HT1080 (cell line): ENCODE results near the genes FOCAD and B4GALT1.

RAMPAGE:
- cytosol, long total RNA = no peak
- long total RNA = no peak
- nucleus, long total RNA = no peak
Measured at GRCh38 chr9:20028603-20029206, 239.9 kb upstream of the SLC24A2 start.

RAMPAGE:
- cytosol, long total RNA = start-site peak on the minus strand at chr9:20684049-20684110, 7 and 11 reads in 2 replicates; start-site peak on the plus strand at chr9:20684255-20684282, 103 and 111 reads in 2 replicates
- long total RNA = start-site peak on the plus strand at chr9:20684254-20684282, 230 reads
- nucleus, long total RNA = no peak
Measured at GRCh38 chr9:20683378-20684384, at the start of gene FOCAD. Gene FOCAD, plus strand, starts transcription at chr9:20684259.

GRCh38 chr9:21560123-21560760, 78.1 kb upstream of the IFNE start:
RAMPAGE:
- cytosol, long total RNA = no peak
- long total RNA = no peak
- nucleus, long total RNA = no peak

DNA sequence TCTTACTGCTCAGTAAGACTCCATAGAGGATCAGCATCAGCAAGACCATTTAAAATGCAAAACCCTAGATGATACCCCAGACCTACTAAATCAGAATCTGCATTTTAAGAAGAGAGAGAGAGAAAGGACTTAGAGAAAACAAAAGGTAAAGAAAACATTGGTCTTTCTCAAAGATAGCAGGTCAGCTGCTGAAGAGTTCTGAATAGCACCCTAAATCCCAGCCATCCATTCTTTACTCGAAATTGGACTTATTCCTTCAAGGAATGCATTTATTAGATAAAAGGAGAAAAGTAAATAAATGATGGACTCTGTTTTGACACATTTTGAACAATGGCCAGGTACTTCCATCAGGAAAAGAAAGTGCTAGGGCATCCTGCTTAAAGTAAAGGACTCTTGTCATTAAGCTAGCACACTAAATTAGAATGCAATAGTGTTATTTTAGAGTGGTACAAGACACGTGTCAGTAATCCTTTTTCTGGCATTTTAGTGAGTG, 82.4 kb upstream of the IFNE start:
RAMPAGE:
- cytosol, long total RNA = no peak
- long total RNA = no peak
- nucleus, long total RNA = no peak

DNA sequence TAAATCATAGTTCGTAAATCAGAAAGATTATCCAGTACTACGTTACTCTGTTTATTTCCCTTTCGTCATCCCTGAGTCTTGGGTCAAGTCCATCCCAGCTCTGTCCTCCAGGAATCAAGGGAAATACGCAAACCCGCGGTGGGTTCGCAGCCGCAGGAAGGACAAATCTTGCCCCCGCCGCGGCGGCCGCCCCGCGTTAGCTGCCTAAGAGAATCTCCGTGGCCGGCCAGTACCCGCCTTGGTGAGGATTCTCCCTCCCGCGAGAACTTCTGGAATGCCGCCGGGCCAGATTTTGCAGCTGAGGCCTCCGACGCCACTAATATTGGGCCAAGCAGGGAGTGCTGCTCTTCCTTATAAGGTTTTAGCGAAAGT, 453 bp upstream of the MTAP start:
RAMPAGE:
- cytosol, long total RNA = no peak
- long total RNA = no peak
- nucleus, long total RNA = no peak

RAMPAGE:
- cytosol, long total RNA = no peak
- long total RNA = no peak
- nucleus, long total RNA = no peak
Measured at GRCh38 chr9:21843617-21843907, 41.1 kb downstream of the MTAP start.

RAMPAGE:
- cytosol, long total RNA = no peak
- long total RNA = no peak
- nucleus, long total RNA = no peak
Measured at GRCh38 chr9:22103159-22103856, 94.2 kb upstream of the CDKN2B start.

DNA sequence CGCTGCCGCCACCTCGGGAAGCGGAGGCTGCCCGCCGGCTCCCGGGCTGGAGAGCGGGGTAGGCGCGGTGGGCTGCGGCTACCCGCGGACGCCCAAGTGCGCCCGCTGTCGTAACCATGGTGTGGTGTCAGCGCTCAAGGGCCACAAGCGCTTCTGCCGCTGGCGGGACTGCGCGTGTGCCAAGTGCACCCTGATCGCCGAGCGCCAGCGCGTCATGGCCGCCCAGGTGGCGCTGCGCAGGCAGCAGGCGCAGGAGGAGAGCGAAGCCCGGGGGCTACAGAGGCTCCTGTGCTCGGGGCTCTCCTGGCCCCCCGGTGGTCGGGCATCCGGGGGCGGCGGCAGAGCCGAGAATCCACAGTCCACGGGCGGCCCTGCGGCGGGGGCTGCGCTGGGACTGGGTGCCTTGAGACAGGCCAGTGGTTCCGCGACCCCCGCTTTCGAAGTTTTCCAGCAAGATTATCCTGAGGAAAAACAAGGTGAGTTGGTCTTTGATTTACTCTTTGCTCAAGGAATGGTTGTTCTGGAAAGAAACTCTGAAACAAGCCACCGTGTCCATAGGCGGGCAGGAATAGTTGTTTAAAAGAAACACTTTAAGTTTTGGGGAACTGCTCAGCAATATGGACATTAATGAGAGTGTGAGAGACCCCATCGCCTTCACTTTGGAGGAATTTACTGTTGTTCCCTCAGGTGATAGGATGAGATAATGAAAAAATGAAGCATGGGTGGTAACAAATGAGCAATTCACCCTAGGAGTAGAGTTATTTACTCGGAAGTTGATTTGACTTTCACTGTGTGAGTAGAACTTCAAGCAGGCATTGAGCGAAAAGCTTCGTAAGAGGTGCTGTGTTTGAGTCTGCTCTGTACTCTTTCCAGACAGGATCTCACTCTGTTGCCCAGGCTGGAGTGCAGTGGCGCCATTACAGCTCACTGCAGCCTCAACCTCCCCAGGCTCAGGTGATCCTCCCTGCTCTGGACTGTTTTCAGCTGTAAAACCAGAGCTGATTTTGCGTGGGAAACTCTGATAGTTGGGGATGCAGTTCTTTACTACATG, 958 bp downstream of the DMRTA1 start:
RAMPAGE:
- cytosol, long total RNA = no peak
- long total RNA = no peak
- nucleus, long total RNA = no peak

DNA sequence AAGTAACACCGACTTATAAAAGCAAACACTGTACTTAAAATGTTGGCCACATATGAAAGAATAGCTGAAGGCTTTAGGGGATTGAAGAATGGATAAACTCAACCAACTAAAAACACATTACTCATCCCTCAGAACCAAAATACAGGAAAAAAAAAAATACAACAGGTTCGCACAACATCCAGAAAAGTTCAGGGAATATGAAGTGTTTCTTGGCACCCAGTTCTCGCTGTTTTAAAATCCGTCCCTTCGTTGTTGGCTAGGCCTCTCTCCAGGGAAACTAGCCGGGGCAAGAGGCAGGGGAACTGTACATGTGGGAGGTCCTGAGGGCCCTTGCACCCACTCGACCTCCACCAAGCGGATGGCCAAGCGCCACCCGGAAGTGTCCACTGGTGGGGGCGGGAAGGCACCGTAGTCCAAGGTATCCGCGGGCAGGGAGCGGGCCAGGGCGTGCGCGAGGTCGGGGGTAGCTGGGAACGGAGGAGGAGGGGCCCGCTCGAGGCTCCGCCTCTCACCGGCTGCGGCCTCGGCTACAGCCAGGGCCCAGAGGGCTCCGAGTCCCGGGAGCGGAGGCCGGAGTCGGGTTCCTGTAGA, 993 bp downstream of the TUSC1 start:
RAMPAGE:
- cytosol, long total RNA = no peak
- long total RNA = no peak
- nucleus, long total RNA = no peak

DNA sequence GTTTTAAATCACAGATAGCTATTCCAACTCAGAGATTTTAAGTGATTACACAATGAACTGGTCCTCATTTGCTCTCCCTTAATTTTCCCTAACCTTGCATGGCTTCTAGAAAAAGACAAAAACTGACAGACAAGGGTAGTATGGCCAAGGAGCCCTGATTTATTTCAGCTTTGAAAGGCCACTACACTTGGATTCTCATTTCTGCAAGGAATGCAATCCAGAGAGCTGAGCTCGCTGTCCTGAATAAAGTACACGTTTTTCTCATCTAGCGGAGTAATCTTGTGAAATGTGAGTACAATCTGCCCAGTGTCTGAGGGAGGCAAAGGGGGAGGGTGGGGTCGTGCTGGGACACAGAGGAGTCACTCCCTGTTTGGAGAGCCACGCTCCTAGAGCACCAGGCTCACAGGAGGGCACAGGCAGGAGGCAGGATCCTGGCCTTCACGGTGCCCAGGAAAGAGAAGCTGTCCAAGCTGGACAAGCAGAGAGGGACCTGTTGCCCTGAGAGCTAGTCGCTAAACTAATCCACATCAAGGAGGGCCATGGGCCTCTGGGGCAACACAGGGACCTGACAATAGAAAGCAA, 51.0 kb upstream of the IFNK start:
RAMPAGE:
- cytosol, long total RNA = no peak
- long total RNA = no peak
- nucleus, long total RNA = no peak

DNA sequence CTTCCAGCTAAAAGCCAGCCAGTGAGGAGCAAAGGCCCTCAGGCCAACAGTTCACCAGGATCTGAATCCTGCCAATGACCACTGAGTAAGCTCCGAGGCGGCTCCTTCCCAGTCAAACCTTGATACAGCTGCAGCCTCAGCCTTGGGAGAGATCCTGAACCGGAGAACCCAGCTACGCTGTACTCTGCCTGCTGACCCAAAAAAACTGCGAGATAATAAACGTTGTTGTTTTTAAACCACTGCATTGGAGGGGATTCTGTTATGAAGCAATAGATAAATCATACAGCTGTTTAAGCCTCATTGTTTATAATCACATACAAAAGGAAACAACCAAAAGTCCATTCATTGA, 49.0 kb upstream of the IFNK start:
RAMPAGE:
- cytosol, long total RNA = no peak
- long total RNA = no peak
- nucleus, long total RNA = no peak

DNA sequence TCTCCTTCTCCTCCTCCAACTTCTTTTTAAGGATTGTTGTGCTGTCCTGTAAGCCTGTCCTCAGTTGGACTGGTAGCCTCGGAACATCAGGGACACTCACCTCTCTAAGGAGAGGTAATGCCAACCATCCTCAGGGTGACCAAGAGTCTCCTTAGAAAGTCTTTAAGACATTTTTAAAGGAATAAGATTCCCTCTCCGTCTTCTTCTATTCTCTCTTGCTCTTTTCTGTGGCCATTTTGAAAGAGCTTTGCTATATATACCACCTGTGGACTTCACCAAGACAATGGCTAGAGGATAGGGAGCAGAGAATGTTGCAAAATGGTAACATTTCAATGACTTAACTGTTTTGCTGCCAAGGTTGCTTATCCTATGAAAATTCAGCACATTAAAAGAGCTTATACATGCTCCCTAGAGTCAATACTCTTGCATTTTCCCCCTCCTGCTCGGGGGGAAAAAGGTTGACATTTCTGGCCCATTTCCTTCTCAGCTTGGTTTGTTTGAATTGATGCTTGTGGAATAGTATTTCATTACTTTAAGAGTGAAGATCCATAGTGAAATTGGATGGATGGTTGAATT, 1.0 kb downstream of the IFNK start:
RAMPAGE:
- cytosol, long total RNA = no peak
- long total RNA = no peak
- nucleus, long total RNA = no peak

DNA sequence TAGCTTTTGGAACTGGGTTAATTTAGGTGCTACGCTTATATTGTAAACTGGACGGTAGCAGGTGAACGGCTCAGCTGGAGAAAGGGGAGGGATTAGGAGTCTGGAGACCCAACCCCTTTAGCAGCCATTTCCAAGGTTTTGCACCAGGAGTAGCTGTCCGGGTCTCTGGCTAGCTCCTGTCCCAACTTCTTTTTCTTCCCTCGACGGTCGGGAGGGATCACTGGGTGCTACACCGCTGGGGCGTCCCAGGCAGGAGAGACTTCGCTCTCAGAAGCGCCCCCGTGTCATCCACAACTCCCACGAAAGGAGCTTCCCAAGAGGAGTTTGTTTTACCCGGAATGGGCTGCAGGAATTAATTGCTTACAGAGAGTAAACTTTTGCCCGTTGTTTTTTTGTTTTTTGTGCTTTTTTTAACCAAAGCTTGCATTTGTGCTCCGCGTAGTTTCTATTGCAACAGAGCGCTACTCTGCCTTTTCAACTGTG, 817 bp upstream of the LINGO2 start:
RAMPAGE:
- cytosol, long total RNA = no peak
- long total RNA = no peak
- nucleus, long total RNA = no peak

RAMPAGE:
- cytosol, long total RNA = no peak
- long total RNA = no peak
- nucleus, long total RNA = no peak
Measured at GRCh38 chr9:29450294-29451135, 237.1 kb upstream of the LINGO2 start.

DNA sequence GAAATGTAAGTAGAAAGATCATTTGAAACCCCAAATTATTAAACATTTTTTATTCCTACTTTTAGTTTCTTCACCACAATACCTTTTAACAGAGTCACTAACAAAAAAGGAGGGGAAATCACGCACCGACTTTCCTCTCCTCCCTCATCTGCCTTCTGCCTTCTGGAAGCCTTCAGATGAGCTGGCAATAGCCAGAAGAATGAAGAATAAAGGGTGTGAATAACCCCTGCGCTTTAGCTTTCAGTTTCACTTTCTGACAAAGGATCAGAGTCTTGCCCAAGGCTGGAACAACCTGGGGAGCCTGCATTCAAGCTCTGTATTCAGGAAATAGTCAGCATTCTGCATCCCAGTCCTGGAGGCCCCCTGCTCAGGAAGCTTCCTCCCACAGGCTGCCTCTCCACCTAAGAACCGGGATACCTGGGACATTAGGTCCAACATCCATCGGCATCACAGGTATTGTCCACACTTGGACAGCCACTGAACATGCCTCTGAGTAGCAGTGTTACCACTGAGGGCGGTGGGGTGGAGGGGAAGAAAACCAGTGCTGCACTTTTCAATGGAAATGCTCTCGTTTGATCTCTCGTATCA, 39.9 kb upstream of the ACO1 start:
RAMPAGE:
- cytosol, long total RNA = no peak
- long total RNA = no peak
- nucleus, long total RNA = no peak

DNA sequence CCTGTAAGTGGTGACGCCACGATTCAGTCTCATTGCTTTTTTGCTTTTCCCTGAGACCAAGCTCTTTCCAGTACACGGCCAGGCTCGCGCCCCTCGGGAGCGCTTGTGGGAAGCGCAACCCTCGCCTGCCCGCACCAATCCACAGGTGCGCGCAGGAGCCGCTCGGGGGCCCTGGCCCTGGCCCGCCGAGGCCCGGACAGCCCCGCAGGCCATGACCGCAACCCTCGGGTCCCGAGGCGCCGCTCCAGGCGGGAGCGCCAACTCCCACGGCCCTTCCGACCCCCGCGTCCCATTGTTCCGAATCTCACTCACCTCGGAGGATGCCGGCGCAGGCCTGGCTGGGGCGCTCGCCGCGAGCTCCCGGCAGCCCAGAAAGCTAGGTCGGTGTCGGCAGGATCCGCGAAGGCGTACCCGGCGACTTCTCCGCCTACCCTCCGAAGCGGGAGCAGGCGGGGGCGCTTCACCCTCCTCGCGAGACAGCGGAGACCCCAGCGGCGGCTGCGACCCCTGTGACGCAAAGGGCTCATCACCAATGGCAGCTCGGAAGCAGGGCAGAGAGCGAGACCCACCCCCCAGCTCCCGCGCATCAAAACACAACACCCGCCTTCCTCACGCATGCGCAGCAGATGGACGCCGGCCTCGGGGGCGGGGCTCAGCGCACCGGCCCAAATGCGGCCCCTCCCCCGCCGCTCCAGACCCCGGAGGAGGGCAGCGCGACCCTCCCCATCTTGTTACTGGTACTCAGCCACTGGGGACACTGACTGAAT, 1.5 kb upstream of the SMIM27 start:
RAMPAGE:
- cytosol, long total RNA = no peak
- long total RNA = start-site peak on the minus strand centred at position 491 of the sequence, 88 bp wide, 14 reads
- nucleus, long total RNA = no peak

RAMPAGE:
- cytosol, long total RNA = no peak
- long total RNA = no peak
- nucleus, long total RNA = no peak
Measured at GRCh38 chr9:33111813-33112578, 35.5 kb upstream of the SMU1 start.

DNA sequence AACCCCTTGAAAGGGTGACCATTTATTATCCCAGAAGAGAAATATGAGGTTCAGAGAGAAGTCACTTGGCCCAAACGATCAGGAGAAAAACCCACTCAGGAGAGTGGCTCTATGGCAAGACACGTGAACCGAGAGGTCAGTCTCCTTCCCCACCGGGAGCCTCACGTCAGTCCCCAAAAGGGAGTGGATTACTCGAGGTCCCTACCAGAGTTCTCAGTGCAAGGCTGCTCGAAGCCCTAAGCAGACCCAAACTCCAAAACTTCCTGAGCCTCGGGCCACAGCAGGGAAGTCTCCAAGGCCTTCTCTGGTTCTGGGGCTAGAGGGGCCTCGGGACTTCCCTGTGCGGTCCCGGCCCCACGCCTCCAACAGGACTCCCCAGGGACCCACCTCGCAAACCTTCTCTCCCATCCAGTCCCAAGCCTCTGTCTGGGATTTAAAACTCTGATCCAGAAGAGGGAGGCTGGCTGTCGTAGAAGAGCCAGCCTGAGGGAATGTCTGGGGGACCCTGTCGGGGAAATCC, 882 bp downstream of the B4GALT1 start:
RAMPAGE:
- cytosol, long total RNA = no peak
- long total RNA = no peak
- nucleus, long total RNA = no peak

DNA sequence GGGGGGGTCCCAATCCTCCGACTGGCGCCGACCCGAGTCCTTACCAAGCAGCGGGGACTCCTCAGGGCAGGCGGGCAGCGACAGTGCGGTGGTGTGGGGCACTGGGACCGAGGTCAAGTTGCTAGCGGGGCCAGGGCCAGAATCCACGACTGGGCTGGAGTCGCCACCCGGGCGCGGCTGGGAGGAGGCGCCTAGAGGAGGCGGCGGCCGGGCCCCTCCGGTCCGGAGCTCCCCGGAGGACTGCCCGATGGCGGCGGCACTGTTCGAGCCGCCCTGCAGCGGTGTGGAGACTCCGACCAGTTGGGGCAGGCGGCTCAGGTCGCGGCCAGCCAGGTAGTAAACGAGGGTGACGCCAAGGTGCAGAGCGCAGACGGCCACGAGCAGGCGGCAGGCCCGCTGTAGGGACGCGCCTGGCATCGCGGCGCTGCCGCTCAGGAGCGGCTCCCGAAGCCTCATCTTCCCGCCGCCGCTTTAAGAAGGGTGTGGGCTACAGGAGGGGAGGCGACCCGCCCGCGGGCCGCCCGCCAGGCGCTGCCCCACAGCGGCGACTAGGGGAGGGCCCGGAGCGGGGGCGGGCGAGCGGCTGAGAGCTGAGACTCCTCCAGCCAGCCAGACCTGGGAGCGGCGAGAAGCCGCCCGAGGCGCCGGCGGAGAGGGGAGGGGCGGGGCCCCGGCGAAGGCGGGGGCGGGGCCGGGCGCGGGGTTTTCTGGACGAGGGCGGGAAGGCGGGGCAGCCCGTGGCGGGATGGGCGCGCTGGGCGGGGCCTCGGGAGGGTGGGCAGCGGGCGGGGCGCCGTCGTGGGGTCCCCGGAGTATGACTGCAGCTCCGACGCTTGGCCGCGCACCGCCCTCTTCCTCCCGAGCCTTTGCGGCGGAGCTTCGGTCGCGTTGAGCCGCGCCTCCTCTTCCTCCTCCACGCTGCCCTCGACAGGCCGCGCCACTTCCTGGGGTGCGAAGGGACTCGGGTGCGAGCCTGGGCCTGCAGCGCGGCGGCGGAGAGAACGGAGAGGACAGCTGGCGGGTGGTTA, at the start of gene B4GALT1:
Gene B4GALT1 (minus strand): TSS at position 623 of the 1,028 bp plus-strand sequence.
RAMPAGE:
- cytosol, long total RNA = start-site peak on the plus strand centred at position 203 of the sequence, 66 bp wide, 18 and 21 reads in 2 replicates
- long total RNA = no peak
- nucleus, long total RNA = no peak

GRCh38 chr9:33202509-33202928, 35.4 kb upstream of the B4GALT1 start:
RAMPAGE:
- cytosol, long total RNA = no peak
- long total RNA = no peak
- nucleus, long total RNA = no peak